ENCODE data around the genes APCDD1, NAPG, PIEZO2, MPPE1 and LDLRAD4.

DNA sequence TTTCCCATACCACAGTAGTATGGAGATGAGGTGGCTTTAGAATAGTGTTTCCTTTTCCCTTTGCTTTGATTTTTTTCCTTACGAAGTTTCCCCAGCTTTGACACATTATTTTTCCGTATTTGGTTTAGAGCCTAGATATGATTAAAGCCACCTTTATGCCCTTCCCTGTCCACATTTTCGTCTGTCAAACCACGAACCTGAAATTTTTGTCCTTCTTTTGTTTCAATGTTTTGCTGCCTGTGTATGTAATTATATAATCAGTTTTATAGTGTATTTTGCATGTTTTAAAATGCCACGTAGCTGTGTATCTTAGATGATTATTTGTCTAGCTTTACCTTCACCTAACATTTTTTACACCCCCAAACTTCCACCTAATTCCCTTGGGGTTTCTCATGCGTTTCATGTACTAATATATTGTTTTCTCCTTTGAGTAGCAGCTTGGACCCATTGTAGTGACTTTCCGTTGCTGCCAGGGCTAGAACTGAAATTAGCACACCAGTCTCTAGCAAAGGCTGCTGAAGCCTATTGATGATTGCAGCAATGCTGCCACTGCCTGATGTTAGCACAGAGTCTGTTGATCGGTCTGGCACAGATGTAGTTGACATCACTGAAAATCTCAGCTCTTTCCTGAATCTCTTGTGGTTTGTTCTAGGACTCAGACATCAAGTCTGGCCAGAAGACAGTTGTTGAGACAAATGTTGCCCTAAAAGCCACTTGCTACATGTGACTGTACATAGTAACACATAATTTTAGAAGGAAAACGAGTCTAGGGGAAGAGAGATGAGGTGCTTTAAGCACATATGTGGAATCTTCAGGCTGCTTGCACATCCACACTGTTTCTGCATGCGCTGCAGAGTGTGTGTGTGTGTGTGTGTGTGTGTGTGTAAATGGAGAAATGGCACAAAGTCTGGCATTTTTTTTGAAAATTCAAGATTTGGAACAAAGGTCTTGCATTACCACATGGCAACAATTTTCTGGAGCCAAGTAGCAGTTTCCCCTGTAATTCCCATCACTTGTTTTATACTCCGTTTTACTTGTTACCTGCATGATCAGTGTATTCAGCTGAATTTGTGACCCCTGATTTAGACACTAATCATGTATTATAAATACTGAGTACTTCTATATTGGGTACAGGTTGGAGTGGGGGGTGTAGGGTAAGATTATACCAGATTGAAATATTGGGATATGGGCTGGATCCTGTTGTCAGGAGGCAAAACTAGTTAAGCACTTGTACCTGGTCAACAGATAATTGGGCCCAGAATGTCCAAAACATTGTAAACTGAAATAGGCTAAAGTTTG is 47.3 kb downstream of the VAPA start:
- PRO-cap = no peak

DNA sequence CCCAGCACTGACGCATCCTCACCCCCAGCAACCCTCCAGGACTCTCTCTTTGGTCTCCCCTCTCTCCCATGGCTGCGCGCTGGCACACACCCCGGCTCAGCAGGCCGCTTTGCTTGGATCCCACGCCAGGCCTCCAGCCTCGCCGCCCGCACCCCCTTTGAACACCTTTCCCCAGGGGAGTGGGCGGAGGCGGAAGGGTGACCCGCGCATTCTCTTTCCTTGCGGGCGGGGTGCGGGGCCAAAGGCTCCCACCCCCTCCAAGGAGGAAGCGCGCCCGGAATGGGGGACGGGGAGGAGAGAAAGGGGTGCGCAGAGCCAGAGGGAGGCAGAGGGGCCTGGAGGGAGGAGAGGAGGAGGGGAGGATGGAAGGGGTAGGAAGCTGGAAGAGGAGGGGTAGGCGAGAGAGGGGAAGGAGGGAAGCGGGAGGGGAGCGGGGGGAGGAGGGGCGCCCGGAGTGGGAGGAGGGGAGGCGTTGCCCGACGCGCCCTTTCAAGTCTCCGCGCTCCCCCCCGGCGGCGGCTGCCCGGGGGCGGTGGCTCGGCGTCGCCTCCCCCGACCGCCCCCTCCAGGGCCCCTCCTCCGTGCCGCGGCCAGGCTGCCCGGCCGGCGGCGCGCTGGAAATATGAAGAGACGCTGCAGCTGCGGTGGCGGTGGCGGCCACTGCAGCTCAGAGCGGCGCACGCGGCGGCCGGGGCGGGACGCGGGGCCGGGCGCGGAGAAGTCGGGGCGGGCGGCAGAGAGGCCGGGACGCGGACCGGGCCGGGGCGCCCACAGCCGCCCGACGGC is at the start of gene APCDD1:
Gene APCDD1, plus strand, starts transcription at position 625 of the 786 bp plus-strand sequence.
- PRO-cap = bidirectional peak, plus-strand start at position 593 of the sequence, minus-strand start at position 364 of the sequence

DNA sequence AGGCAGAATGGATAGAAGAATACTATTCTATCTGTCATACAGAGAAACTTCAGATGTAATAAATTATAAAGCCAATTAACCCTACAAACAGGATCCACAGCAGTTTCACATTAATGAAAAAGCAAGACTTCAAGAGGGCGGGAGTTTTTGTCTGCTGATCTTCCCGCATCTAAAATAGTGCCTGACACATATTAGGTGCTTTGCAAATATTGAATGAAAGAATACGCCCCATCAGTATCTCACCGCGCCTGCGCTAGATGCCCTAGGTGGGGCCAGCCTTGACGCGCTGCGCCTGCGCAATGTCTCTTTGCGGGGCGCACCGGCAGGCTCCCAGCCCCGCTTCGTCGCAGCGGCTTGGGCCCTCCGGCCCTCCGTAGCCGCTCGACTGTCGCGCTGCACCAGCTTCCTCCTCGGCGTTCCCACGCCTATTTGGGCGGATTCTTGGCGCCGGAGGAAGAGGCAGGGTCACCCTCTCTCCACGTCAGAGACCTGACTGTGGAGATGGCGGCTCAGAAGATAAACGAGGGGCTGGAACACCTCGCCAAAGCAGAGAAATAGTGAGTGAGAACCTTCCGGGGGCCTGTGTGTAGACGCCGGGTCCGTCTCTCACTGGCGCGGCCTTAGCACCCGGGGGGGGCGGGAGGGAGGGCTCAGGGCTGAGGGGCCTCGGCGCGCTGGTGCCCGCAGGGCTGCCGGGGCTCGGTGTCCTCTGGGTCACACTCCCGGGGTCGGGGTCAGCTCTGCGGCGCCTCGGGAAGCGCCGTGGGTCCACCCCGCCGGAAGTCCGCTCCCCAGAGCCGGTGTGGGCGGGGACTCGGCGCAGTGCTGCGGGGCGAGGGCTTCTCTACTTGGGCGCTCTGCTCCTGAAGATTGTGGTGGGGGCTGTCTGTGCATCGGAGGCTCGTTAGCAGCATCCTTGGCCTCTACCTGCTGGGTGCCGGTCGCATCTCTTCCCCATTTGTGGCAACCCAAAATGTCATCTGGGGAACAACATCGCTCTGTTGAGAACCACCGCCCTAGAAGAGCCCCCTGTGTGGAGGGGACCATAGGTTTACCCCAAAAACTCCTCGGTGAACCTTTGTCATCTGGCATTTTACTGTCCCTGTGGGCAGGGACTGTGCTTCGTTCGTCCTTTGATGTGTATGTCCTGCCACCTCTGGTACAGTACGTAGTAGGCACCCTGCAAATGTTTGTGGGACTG is at the start of gene NAPG:
Gene NAPG, plus strand, starts transcription at position 426 of the 1,201 bp plus-strand sequence.
- PRO-cap = no peak

DNA sequence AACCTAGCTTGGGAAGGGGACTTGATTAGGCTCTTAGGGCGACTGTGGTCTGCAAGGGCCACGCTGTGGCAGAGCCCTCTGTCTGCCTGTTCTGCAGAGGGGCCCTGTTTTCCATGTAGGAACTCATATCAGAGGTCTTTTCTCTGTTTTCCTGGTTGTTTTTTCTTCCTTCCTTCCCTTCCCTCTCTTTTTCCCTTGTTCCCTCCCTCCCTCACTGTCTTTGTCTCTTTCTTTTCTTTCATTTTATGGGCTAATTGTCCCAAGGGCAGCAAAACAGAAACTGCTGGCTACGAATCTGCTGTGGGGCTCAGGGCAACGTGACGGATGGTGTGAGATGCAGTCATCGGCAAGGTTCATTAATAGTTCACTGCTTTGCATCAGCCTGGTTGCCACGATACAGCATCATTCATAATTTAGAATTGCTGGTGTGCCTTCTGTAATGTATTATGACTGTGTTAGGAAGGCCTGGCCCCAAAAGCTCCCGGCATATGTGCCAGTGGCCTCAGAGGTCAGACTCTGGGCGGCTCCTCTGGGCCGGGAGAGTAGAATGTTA is 134.6 kb downstream of the NAPG start:
- PRO-cap = no peak

GRCh38 chr18:11119962-11120420 is 29.4 kb downstream of the PIEZO2 start:
- PRO-cap = no peak

DNA sequence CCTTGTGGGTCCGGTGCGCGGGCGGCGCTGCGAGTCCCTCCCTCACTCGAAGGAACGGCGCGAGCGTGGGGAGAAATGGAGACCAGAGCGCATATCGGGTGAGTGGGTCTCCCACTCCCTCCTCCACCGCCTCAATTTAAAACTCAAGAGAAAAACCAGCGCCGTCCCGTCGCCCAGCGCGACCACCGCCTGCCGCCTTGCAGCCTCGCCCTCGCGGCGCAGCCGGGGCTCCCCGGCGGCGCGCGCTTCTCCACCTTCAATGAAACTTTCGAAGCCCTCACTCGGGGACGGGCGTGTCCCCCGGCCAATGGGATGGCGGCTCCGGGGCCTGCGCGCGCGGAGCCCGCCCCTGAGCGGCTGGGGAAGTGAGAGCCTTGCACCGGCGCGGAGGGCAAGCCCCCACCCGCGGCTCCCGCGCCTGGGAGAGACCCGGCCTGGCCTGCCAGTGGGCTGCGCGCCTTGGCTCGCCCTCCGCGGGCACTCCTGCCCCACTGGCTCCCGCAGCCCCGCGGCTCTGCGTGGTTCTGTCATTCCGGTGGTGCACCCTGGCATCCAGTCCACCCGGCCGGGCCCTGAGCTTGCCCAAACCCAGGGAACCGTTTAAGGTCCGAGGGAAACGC is at the start of gene PIEZO2:
Gene PIEZO2, minus strand, starts transcription at position 261 of the 620 bp plus-strand sequence.
- PRO-cap = no peak

DNA sequence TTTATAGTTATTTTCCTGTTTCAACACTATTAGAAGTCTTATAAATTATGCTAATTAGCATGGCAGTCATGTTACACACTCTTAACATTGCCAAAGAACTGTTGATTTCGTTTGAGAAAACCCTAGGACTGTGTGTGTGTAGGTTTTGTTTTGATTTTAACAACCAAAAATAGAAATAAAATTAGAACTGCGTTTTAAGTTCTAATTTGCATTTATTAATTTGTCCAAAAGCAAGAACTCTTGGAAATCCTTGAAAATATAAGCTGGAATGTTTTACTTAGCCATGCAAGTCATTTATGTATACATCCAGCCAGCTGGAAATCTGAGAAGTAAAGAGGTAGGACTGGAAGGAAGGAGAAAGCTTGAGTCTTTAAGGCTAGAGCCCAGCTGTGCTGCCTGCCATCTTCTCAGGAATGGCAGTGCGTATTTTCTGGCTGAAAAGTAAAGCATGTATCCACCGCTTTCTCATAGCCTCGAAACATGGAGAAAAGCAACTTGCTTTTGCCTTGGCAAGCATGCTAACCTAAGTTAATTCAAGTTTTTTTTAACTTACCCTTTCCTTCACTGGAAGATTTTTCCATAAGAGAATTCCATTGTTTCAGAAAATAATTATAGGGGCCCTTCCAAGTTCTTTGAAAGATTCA is 1.8 kb downstream of the CHMP1B start:
- PRO-cap = no peak

GRCh38 chr18:11887812-11888079 is 20.4 kb downstream of the MPPE1 start:
- PRO-cap = no peak

GRCh38 chr18:11908117-11909234 is at the start of gene MPPE1:
Gene MPPE1 (minus strand): TSS chr18:11908317.
- PRO-cap = bidirectional peak, plus-strand start at chr18:11908456, minus-strand start at chr18:11908315; bidirectional peak, plus-strand start at chr18:11908777, minus-strand start at chr18:11908640

DNA sequence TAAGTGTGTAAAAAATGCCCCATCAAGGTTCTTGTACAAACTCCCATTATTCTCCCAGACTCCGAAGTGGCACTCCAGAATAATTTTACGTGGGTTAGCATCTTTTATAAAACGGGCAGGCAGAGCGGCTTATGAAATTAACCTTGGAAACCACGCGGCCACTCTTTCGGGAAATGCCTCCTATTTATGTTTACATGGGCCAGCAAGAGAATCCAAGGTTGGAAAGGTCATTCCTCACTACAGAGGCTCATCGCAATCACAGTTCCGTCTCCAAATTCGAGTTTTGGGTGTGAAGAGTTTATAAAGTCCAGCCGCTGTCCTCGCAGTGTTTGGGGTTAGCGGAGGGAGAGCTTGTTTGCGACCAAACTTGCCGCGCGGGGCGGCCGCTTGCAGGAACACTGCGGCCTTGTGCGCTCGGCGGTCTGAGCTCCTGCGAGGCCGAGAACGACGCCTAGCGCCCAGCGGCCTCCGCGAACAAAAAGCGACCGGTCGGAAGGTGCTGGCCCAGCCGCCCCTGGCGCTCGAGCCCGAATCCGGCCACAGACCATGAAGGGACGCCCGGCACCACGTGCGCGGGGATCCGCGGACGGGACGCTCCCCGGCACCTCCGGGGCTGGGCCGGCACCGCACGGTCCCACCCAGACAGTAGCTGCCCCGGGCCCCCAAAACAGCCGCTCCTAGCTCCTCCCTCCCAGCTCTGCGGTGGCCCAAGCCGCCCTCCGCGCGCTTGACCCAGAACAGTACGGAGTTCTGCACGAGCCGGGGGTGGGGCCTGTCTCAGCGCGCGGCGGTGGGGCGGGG is 934 bp upstream of the IMPA2 start:
- PRO-cap = unidirectional peak, minus-strand start at position 424 of the sequence; unidirectional peak, minus-strand start at position 615 of the sequence; unidirectional peak, minus-strand start at position 699 of the sequence

GRCh38 chr18:12005407-12006283 is 24.3 kb downstream of the IMPA2 start:
- PRO-cap = no peak

- PRO-cap = no peak
Measured at GRCh38 chr18:12008850-12009096, 27.5 kb downstream of the IMPA2 start.

- PRO-cap = no peak
Measured at GRCh38 chr18:12014734-12015629, 33.7 kb downstream of the IMPA2 start.

GRCh38 chr18:12287098-12288484 is 20.4 kb upstream of the TUBB6 start:
- PRO-cap = bidirectional peak, plus-strand start at chr18:12288296, minus-strand start at chr18:12288135

GRCh38 chr18:12333803-12334831 is 26.1 kb downstream of the TUBB6 start:
- PRO-cap = no peak

GRCh38 chr18:12713332-12713545 is 10.4 kb downstream of the PSMG2 start:
- PRO-cap = no peak

- PRO-cap = no peak
Measured at GRCh38 chr18:12995456-12996110, 4.4 kb downstream of the CEP192 start.

DNA sequence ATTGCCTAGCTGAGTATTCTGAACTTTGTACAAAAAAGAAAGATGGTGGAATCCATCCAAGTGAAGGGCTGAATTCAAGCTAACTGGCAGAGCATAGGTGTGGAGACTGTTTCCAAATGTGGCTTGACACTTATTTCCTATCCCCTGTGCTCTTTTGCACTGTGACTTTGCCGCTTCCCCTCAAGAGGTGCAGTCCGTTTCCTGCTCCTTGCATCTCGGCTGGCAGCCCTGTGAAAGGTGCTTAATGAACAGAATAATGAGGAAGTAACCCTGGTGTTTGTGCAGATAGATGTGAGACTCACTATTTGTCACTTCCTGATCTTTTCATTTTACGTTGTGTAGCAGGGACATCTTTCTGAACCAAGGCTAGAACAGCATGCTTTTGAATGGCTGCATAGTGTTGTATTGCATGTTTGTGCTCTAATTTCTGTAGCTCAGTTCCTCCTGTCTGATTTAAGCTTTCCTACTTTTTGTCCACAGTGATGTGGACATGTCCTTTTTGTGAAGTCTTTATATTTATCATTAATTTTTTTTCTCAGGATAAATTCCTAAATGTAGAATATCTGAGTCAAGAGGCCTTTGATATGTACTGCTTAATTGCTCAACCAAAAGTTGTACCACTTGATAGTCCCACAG is 60.9 kb downstream of the CEP192 start:
- PRO-cap = no peak

GRCh38 chr18:13138777-13139191 is 79.8 kb upstream of the LDLRAD4 start:
- PRO-cap = no peak

DNA sequence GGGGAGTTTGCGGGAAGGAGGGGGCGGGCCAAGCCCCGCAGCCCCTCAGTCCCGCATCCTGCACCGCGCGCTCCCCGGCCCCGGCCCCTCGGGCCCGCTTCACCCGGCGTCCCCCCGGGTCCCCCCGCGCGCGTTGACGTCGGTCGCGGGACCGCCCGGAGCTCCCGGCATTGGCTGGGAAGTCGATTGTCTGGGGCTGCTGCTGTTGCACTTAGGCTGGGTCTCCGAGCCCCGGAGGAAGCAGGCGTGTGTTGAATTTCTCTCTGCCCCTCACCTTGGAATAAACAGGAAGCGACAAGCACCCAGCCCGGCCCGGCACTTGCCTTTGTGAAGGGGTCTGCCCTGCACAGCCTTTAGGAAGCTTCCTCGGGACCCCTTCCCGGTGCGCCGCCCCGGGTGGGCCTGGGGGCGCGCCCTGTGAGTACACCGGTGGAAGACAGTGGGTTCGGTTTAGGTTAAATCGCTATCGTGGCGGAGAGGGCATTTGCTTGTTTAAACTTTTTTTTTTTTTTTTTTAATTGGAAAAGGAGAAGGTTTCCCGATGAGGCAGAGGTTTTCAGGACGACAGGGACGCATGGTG is at the start of gene LDLRAD4:
Gene LDLRAD4, plus strand, starts transcription at position 189 of the 580 bp plus-strand sequence.
- PRO-cap = bidirectional peak, plus-strand start at position 215 of the sequence, minus-strand start at position 90 of the sequence